Parotid gland (tissue), 1 donor: ENCODE measurements around a stretch of chr6.

DNA sequence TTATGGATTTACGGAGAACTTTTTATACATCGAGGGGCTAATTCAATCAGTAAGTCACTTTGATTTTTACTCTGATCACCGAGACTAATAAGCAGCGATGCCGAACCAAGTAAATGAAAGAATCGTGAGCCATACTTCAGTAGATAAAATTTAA lies 647 bp upstream of the PNRC1 start:
- PRO-cap, result no peak

DNA sequence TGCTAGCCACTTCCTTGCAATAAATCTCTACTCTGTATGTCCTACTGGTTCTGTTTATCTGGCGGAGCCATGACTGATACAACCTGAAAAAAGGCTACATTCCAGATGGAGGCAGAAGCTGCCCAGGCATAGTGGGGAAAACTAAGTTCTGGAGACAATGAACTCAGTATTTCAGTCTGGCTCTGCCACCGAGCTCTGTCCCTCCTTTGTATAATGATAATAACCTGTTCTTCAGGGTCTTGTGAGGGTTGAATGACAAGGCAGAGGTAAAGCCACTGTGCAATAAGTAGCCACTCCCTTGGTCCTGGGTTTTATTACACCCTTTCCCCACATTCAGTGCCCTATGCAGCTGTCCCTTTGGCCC lies 30.6 kb downstream of the GABRR1 start:
- PRO-cap, result no peak

- PRO-cap, result no peak
These were observed 916 bp downstream of the UBE2J1 start for GRCh38 chr6:89351613-89351999.

- PRO-cap, result bidirectional peak, plus-strand start at chr6:89413328, minus-strand start at chr6:89413217
These were observed 1.1 kb upstream of the RRAGD start for GRCh38 chr6:89412980-89413674.

DNA sequence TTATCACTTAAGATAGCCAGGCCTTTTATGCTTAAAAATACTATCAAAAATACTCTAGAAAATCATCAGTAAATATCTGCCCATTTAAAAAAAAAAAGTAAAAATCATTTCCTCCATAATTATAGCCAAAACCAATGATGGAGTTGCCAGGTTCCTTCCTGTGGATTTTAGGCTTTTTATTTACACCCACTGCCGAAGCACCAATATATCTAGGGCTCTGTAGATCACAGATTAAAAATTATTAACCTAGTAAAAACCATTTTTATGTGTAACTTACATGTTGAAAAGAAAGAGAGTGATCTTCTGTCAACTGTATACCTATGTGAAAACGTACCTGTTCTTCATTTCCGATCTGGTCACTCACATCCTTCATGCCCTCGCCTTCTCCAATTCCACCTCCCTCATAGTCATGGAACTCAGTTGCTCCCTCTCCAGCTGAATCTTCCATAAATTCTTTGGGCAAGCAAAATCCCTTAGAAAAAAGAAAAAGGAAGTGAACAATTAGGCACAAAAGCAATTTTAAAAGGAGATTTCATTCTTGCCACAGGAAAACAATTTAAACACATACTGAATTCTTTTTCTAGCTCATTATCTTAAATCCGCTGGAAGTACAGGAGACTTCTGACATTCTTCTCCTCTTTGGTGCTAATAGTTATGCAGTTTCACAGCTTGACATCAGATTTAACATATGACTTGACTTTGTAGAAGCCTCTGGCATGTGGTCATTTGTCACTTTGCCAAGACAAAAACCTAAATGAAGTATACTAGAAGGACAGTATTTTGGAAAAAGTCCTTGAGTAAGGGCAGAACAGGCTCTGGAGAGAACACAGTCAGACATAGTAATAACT lies 29.4 kb upstream of the LYRM2 start:
- PRO-cap, result no peak

GRCh38 chr6:89692276-89692850 lies 53.8 kb upstream of the LYRM2 start:
- PRO-cap, result no peak

GRCh38 chr6:90280954-90281400 lies 15.7 kb downstream of the BACH2 start:
- PRO-cap, result no peak

GRCh38 chr6:90284120-90284722 lies 12.4 kb downstream of the BACH2 start:
- PRO-cap, result unidirectional peak, plus-strand start at chr6:90284465

GRCh38 chr6:90294981-90295827 lies 1.4 kb downstream of the BACH2 start:
- PRO-cap, result unidirectional peak, plus-strand start at chr6:90295174

- PRO-cap, result no peak
These were observed 125.5 kb downstream of the MAP3K7 start for GRCh38 chr6:90461322-90461728.

DNA sequence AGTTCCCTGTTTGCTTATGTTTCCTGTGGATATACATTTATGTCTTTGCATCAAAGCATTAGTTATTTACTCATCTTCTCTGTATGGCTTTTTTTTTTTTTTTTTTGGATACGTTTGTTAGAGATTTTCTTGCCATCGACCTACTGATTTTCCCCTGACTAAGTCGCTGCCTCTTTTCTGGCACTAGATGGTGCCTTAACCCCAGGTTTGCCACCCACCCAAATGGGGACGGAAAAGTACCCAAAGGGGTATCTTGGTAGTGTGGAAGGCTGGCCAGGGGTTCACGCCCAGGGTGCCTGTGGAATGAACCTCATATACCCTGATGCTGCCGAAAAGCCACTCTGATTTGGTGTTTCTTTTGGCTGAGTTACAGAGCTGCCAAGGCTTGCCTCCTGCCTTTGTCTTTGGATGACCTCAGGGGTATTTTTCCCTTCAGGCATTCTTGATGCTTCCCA lies 78.2 kb downstream of the MAP3K7 start:
- PRO-cap, result no peak

DNA sequence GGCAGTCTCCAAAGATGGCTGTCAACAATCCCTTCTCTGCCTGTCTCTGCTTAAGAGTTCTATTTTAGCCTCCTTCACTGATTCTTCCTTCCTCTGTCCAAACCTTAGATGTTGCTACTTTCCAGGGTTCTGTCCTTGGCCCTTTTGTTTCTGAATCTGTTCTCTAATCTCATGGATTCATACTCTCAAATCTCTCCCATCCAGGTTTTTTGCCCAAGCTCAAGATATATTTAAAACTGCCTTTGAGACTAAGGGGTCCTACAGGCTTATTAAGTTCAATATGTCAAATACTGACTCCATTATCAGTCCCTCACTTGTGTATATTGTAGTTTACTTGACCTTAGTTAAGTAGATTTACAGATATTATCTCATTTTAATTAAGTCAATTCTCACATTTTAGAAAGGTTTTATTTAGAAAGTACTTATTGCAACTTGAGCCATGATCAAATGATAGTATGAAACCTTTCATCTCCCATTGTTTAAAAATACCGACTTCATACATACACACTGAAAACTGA lies 7.5 kb downstream of the MAP3K7 start:
- PRO-cap, result no peak

- PRO-cap, result no peak
These were observed 24.1 kb upstream of the MAP3K7 start for GRCh38 chr6:90610659-90611672.

DNA sequence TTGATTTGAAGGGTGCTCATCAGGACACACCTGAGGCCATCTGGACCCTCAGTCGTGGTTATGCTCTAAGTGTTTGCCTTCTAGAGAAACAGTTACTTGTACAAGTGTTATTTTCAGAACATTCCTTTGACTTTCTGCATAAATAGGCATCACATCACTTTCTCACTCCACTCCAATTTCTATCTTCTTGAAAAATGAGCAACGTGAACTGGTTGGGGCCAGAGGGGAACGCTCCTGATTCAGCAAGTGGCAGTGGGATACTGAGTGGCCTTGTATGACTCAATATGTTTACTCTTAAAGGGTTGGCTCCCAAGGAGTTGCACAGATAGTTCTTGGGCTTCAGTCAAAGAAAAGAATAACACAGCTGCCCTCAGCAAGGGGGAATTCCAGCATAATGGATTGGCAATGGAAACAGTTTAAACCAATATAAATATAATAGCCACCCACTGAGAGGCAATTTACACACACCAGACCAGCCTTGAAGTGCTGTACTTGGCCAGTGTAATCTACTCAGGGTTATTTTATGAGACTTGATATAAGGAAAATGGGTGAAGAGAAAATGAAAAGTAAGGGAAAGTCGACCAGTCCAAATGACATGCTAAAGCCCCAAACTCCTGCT lies 712.6 kb upstream of the MAP3K7 start:
- PRO-cap, result no peak

DNA sequence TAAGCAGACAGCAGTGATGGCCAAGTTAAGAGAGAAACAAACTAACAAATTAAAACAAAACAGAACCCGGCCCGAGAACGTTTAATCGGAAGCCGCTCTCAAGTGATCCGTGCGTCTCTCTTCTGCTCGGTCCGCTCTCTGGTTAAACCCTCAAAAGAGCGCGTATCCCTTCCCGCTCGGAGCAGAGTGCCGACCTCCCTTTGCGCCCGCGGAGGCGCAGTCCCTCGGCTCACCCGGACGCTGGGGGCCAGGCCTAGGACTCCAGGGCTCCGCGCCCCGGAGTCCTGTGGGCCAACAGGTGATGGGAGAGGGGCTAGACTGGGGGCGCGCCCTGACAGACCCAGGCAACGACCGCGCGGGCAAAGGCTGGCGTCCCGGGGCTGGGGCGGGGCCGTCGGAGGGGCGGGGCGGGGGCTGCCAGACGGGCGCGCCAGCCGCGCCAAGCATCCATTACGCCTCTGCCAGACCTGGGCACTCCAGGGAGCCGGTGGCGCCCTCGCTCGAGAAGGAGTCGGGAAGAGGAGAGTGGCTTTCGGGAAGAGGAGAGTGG lies 2.8 kb downstream of the EPHA7 start:
- PRO-cap, result unidirectional peak, minus-strand start at position 140 of the sequence; bidirectional peak, plus-strand start at position 446 of the sequence, minus-strand start at position 355 of the sequence

DNA sequence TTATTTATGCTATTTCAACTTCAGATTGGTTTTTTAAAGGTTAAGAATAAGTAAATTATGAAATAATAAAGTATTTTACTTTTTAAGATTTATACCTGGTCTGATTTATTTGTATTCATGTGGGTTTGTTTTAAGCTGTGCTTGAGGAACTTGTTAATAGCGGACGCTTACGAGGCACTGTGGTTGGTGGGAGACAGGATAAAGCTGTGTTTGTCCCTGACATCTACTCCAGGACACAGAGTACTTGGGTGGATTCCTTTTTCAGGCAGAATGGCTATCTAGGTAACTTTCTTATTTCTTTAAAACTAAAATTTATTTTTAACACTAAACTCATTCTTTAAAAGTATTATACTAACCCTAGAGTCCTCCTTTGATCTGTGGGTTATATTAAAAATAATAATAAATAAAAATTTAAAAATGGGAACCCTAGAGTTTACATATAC lies 14.5 kb downstream of the UFL1 start:
- PRO-cap, result no peak

DNA sequence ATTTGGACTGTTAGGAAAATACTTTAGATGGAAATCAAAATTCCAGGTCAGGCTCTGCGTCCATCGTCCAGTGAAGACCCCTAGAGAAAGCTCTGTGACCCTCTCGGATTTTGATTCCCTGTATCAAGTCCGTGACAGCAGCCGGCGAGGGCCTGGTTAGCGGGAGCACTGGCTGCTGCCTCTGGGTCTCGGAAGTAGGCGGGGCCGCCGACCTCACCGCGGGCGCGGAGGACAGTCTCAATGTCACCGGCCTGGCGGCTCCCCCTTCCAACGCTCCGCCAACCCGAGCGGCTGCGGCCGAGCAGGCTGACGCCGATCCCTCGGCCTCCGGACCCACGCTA lies 460 bp downstream of the NDUFAF4 start:
- PRO-cap, result no peak

DNA sequence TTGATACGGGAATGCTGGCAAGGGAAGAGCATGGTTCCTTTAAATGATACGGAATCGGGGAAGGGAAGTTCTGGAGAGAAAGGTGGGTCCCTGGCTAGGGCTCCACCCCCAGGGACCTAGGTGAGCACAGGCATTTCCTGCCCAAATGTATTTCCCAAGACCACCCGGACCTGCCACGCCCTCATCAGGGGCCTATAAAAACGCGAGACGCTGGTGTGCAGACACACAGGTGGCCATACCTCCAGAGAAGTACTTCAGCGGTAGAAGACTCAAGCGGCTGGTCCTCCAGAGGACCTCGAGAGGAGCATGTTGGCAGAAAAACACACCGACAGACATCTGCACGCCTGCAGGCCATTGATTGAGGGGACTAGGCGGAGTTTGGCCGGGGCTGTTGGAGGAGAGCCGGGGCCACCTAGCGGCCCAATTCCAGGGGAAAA lies 695.8 kb upstream of the MMS22L start:
- PRO-cap, result no peak

DNA sequence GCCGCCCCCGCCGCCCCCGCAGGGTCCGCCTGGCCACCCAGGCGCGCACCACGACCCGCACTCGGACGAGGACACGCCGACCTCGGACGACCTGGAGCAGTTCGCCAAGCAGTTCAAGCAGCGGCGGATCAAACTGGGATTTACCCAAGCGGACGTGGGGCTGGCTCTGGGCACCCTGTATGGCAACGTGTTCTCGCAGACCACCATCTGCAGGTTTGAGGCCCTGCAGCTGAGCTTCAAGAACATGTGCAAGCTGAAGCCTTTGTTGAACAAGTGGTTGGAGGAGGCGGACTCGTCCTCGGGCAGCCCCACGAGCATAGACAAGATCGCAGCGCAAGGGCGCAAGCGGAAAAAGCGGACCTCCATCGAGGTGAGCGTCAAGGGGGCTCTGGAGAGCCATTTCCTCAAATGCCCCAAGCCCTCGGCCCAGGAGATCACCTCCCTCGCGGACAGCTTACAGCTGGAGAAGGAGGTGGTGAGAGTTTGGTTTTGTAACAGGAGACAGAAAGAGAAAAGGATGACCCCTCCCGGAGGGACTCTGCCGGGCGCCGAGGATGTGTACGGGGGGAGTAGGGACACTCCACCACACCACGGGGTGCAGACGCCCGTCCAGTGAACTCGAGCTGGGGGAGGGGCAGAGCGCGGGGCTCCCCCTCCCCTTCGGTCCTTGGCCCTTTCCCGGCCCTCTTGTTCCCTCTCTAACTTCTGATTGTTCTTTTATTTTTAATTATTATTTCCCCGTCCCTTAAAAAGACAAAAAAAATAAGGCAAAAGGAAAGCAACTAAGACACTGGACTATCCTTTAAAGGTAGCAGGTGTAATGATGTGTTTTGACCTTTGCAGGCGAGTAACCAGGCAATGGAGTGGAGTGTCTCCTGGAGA lies 1.5 kb downstream of the POU3F2 start:
- PRO-cap, result no peak

- PRO-cap, result no peak
These were observed 2.1 kb downstream of the FAXC start for GRCh38 chr6:99347247-99347805.